Jejunum (tissue), 1 donor: ENCODE measurements around a stretch of chr5.

DNA sequence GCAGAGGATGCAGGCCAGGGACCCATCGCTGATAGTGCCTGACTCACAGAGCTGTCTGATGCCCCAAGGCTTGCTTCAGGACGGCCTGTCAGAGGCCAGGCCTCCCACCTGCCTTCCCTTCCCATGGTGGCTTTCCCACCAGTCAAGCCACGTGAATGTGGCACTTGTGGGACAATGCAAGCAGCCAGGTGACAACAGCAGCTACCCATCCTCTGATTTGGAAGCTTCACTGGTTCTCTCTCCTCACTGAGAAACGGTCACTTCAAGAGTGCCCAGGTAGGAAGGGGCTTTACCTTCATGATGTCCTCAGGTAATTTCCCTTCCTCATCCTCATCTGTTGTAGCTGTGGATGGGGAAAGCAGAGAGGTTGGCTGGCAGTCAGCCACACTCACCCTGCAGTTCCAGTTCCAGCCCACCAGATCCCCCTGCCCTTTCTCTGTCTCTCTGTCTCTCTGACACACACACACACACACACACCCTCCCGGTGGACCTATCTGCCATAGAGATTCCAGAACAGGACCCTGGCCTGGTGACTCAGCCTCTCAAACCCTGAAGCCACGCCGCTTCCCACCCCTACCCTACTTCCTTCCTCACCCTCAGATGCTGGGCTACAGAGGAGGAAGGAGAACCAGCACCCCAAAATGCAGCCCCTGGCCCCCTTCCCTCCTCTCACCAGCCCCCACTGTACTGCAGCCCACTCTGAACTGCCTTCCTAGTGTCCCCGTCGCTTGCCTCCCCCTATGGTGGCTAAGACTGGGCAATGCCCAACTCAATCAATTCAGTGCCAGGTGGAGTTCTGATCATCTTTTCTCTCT, 5.0 kb downstream of the IRF1 start:
- PRO-cap, result no peak

DNA sequence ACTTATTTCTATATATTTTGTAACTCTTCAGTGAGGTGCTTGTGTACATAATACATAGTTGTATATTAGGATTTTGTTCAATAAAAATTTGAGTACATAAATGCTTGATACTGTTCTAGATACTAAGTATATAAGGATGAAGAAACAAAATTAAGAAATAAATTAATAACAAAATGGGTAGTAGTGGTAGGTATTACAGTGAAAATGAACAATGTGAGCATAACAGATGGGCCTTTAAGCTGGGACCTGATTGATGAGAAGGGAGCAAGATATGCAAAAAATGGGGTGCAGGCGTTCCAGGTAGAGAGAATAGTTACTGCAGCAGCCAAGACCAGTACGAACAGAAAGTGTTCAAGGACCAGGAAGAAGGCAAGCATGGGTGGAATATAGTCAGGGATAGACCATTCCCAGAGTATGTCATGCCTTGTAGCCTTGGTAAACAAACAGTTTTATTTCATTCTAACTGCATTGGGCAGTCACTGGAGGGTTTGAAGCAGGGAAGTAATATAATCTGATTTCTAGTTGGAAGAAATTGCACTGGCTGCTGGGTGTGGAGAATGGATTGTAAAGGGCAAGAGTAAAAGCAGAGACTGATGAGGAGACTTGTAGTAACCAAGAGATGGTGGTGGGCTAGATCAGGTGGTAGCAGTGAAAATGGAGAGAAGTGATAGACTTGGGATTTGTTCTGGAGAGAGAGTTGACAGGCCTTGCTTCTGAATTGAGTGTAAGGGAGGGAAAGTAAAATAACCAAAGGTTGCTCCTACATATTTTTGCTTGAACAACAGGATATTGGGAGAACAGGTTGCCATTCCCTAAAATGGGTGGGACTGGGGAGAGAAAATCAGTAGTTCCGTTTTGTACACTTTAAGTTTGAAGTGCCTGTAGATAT, 30.5 kb upstream of the IL13 start:
- PRO-cap, result no peak

DNA sequence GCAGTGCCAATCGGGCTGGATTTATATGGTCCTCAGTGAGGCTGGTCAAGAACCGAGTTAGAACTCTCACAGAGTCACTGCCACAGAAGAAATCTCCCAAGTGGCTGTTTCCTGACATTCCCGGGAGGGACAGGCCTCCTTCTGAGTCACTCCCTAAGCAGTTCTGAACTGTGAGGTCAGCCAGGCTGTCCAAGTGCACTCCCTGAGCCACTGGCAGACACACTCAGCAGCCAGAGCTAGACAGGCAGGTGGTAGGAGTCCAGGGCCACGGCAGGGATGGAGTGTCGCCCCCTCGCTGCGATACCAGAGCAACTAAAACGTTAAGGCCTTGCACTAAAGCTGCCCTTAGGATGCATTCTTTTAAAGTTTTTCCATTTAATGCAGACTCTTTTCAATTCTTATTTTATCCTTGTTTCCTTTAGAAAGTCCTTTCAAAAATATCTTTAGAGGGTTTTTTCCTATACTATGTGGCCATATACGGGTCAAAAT, 3.4 kb downstream of the IL4 start:
- PRO-cap, result unidirectional peak, minus-strand start at position 143 of the sequence

- PRO-cap, result no peak
Measured at GRCh38 chr5:132761743-132761975, 14.4 kb downstream of the CCNI2 start.

- PRO-cap, result no peak
Measured at GRCh38 chr5:132763581-132764159, 13.4 kb downstream of the SEPTIN8 start.

- PRO-cap, result no peak
Measured at GRCh38 chr5:132821053-132822310, 8.4 kb downstream of the SOWAHA start.

DNA sequence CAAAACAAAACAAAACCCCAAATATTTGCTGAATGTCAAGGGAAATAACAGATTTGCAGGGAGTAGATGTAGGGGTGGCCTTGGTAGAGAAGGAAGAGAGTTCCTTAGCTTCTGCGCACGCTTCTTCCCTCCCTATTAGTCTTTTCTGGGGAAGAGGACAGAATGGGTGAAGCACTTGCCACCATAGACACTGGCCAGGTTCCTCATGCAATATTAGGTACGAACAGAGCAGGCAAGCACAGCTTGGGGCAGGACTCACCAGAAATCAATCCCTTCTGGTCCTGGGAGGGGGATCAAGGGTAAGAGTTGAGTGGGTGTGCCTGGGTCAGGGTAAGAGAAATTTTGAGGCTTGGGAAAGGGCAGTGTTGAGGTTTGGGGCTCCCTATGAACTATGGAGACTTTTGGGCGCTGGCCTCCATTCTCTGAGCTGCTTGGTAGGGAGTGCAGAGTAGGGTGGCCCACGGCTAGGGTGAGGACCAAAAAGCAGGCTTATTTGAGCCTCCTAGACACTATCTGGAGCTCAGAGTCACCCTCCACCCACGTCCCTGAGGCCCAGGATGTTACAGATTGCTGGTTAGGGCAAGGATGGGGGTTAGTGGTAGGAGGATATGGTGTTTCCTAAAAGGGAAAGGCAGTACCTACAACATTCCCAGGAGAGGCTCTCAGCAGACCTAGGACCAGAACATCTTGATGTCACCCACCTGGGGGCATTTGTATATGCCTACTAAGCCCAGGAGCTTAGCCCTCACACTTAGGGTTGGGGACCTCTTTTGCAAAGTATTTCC, 2.6 kb downstream of the SHROOM1 start:
- PRO-cap, result no peak

DNA sequence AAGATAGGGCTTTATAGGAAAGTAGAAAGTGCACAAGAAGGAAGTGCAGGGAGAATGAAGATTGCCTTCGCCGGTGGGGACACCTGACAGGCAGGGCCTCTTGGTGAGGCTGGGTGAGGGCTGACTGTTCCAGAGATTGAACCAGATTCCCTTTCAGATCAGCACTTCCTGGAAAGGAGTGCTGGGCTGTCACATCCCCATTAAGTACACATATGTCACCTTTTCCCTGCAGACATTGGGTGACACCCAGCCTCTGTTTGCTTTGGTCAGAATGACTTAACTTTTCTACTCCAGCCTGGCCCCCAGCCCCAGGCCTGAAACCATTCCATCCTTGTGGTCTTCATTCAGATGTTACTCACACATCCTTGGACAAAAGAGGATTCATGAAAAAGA, 7.4 kb upstream of the SHROOM1 start:
- PRO-cap, result no peak

DNA sequence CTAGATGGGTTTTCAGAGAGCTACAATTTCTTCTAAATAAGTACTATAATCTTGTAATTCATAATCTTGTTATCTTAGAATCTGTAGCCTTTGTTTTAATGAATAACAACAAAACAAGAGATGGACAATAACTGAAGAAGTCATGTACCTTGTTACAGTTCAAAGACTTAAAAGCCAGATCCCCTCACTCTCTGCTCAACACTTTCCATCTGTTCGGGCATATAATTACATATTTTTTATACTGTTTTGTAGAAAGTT, 10.1 kb downstream of the LEAP2 start:
- PRO-cap, result no peak

- PRO-cap, result no peak
Measured at GRCh38 chr5:132942239-132942720, 21.2 kb downstream of the AFF4 start.

DNA sequence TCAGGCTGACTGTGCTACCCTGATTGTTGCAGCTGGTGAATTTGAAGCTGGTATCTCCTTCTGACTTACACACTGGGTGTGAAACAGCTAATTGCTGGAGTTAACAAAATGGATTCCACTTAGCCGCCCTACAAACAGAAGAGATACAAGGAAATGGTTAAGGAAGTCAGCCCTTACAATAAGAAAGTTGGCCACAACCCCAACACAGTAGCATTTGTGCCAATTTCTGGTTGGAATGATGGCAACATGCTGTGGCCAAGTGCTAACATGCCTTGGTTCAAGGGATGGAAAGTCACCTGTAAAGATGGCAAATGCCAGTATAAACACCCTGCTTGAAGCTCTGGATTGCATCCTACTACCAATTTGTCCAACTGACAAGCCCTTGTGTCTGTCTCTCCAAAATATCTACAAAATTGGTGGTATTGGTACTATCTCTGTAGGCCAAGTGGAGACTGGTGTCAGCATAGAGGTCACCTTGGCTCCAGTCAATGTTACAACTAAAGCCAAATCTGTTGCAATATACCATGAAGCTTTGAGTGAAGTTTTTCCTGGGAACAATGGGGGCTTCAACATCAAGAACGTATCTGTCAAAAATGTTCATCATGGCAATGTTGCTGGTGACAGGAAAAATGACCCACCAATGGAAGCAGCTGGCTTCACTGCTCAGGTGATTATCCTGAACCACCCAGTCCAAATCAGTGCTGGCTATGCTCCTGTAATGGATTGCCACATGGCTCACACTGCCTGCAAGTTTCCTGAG, 20.1 kb downstream of the AFF4 start:
- PRO-cap, result no peak

GRCh38 chr5:132951579-132951854, 11.9 kb downstream of the AFF4 start:
- PRO-cap, result no peak

GRCh38 chr5:133050223-133051031, 1.4 kb upstream of the HSPA4 start:
- PRO-cap, result no peak

- PRO-cap, result unidirectional peak, minus-strand start at chr5:133052840
Measured at GRCh38 chr5:133052535-133053347, 928 bp downstream of the HSPA4 start.

DNA sequence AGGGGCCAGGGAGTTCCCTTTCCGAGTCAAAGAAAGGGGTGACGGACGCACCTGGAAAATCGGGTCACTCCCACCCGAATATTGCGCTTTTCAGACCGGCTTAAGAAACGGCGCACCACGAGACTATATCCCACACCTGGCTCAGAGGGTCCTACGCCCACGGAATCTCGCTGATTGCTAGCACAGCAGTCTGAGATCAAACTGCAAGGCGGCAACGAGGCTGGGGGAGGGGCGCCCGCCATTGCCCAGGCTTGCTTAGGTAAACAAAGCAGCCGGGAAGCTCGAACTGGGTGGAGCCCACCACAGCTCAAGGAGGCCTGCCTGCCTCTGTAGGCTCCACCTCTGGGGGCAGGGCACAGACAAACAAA, 28.9 kb downstream of the FSTL4 start:
- PRO-cap, result no peak

DNA sequence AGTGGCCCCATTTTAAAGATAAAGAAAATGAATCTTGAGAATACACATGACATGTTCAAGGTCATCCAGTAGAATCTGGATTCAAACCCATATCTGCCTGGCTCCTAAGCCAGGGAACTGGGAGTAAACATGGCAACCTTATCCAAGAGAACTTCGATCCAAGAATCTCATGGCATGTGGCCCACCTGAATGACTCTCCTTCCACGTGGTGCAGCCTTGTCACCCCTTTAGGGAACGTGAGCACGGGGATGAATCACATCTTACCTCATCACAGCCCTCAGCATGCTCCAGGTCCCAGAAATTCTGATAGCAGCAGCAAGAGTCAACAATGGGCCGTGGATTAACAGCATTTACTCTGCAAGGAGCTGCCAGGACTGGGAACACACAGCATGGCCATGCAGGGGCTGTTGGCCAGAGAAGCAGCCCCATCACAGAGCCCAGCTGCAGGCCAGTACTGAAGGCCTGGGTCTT, 150.5 kb downstream of the C5orf15 start:
- PRO-cap, result no peak

- PRO-cap, result no peak
Measured at GRCh38 chr5:133869258-133869847, 99.1 kb downstream of the C5orf15 start.

DNA sequence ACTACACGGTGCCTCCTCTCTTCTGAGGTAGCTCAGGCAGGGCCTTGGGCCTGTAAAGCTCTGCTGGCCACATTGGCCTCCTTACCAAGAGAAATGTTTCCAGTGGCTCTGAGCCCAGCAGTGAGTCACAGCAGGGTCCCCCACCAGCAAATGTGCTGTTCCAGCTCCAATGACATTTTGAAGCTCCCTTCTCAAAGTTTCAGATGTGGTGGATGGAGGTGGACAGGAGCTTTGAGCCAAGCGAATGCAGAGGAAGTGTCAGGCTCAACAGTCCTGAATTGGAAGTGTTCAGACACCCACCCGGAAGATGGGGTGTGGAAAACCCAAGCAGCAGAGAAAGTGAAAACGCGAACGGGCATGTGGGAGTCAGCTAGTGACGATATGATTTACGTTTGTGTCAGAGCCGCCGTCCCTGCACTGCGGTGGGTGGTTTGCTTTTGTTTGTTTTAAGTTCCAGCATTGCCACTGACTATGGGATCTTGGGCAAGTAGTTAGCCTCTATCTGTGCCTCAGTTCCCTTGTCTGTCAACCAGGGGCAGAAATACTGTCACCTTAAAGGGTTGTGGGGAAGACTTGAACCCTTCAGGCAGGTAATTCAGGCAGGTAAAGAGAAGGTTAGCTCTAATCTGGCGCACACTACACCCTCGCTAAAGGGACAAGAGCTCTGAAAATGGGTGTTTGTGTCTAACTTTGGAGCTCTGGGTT, 38.2 kb downstream of the C5orf15 start:
- PRO-cap, result no peak

DNA sequence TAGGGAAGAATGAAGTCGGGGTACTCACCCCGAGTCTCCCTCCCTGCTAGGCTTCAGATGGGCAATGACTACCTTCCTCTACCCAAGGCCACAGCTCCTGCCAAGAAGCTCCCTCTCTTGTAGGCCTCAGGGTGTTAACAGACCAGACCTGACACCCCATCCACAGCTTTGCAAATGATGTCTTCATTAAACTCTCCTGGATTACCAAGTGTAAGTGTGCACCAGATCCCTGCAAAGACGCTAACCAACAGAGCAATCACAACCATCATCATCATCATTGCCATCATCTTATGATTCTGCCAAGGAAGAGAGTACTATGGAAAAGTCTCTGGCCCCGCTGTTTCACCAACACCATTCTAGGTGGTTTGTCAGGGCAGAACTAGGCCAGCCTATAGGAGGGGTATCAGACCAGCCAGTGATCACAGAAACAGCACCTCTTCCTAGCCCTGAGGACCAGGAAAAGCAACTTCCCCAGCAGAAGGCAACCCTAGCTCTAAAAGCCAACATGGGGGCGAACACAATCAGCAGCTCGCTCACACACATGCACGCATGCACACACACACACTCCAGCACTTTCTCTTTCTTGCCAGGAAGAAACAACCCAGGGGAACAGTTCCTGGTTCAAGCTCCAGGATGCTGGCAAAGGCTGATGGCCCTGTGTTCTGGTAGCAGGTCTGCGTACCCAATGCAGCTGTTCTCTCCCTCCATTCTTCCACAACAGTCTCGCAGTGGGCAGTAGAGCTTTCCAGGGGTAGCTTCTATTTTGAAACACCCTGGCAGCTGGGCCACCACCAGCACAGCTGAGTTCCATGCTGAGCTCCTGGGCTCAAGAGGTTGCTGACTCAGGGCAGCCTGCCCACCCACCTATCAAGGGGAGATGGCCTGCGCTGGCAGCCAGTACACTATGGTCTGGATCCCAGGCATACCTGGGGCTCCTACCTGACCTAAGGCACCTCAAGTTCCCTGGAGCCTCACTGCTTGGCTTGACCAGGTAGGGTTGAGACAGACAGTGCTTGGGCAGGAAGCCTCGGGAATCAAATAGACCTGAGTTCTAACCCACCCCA, 4.9 kb downstream of the VDAC1 start:
- PRO-cap, result bidirectional peak, plus-strand start at position 642 of the sequence, minus-strand start at position 579 of the sequence

DNA sequence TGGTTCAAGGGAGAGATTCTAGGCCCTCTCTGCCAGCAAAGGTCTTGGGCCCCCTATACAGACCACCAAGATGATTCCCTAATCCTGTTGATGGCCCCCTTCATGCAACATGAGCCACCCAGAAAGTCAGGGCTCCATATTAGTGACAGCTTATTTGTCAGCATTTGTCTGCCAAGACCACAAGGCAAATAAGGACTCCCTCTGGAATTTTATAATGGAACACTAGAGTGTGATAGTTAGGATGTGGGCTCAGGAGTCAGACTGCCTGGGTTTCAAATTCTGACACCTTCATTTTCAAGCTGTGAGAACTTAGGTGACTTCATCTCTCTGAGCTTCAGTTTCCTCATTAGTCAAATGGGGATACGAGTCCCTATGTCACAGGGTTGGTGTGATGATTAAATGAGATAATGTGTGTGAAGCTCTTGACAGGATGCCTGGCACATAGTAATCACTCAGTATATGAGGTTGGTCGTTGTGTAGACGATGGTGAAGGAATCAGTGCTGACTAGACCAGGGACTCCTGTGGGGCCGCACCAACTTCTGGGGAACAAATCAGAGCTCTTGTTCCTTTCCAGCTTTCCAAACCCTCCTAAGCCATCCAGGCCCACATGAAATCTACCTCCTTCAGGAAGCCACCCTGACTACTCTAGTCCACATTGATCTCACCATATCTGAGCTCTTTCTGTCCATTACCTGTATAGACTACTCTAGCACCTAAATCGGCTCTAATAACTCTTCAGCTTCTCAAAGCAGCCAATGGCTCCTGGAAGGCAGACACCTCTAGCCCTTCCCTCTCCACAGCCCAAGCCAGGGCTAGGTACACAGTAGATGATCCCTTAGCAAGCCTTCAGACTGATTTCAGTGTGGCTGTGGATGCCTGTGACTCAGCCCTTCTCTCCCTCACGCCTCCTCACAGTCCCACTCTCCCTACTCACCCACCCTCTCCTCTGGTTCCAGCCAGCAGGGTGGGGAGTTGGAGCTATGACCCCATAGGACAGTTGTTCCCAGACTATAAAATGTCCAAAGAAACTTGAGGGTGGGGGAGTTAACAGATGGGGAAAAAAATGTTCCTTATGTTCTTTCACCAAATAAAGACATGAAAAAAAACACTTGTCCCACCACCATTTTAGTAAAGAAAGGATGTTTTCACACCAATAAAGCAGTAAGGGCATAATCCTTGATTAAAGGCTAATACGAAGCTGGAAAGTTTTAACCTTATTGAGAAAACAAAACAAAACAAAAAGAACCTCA, 2.5 kb upstream of the TCF7 start:
- PRO-cap, result no peak